Cardiac atrium fibroblast (primary cell): ENCODE results near the genes STX12 and EYA3.

GRCh38 chr1:27772398-27773475 lies at the start of gene STX12:
Gene STX12 (plus strand): TSS chr1:27773219.
- RAMPAGE, long total RNA = no peak

GRCh38 chr1:28088065-28089021 lies at the start of gene EYA3:
Gene EYA3 (minus strand): TSS chr1:28088610.
- RAMPAGE, long total RNA = start-site peak on the minus strand at chr1:28088567-28088590, 44 and 17 reads in 2 replicates

- RAMPAGE, long total RNA = no peak
Measured at GRCh38 chr1:28096138-28096708, 7.8 kb upstream of the EYA3 start.

- RAMPAGE, long total RNA = no peak
Measured at GRCh38 chr1:28247698-28248163, 11.6 kb upstream of the SESN2 start.

GRCh38 chr1:28249323-28249962 lies 9.9 kb upstream of the SESN2 start:
- RAMPAGE, long total RNA = no peak

DNA sequence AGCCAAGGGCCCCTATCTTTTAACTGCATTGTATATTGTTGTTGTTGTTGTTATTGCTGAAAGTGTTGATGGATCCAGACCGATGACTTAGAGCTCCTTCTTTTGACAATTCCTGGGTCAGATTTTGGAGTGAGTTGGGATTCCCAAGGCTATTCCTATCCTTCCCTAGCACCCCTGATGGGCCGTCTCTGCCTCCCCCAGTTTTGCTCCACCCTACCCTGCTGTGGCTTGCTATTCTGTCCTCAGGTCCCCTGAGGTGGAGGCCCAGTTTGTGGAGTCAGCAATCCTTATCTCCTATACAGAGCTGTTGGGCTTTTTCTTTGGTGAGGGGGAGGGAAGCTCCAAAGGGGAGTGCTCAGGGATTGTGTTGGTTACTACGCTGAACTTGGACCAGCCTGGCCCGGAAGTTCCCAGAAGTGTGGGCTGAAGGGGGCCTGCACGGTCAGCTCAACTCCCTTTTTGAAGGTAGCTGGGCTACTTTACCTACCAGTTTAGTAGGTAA lies 7.6 kb downstream of the SESN2 start:
- RAMPAGE, long total RNA = no peak

GRCh38 chr1:28321897-28322784 lies 6.7 kb upstream of the MED18 start:
- RAMPAGE, long total RNA = no peak

GRCh38 chr1:28506880-28507611 lies 1.2 kb downstream of the RCC1 start:
- RAMPAGE, long total RNA = no peak

DNA sequence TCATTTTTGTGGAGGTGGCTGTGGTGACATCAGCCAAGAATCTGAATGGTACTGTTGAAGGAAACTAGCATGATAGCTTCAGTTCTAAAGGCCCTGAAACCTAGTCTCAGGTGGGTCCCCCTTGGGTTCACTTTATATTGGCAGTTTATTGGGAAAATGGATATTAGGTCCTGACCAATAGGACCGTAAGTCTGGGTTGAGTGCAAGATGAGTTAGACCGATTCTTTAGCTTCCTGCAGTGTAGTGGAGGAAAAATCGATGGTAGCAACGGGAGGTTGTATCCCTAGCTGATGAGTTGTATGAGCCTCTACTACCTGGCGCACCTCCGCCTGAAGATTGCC lies 3.8 kb downstream of the RCC1 start:
- RAMPAGE, long total RNA = no peak

GRCh38 chr1:28518778-28519445 lies 13.1 kb downstream of the RCC1 start:
- RAMPAGE, long total RNA = no peak

GRCh38 chr1:28520206-28520693 lies 14.4 kb downstream of the RCC1 start:
- RAMPAGE, long total RNA = no peak

GRCh38 chr1:28733976-28734415 lies 2.7 kb upstream of the YTHDF2 start:
- RAMPAGE, long total RNA = no peak

GRCh38 chr1:28748271-28748811 lies 11.6 kb downstream of the YTHDF2 start:
- RAMPAGE, long total RNA = no peak

- RAMPAGE, long total RNA = no peak
Measured at GRCh38 chr1:28871970-28872376, 42.4 kb upstream of the EPB41 start.

- RAMPAGE, long total RNA = no peak
Measured at GRCh38 chr1:28887319-28888685, 26.6 kb upstream of the EPB41 start.

DNA sequence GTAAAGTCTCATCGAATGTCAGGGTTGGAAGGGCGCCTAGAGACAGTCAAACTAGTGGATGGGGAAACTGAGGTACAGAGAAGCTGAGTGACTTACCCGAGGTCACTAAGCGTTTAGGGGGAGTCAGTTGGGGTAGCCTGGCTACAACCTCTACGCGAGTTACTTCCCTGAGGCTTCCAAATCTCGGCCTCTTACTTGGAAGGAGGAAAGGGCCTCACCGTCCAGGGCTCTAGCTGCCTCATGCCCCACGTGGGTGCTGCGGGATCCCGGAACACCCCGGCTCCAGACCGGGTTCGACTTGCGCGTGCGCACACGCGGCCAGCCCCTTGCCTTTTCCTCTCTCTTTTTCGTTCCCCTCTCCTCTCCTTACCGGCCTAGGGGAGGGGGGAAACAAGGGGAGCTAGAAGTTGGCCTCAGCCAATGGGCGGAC lies 345 bp upstream of the EPB41 start:
- RAMPAGE, long total RNA = no peak

DNA sequence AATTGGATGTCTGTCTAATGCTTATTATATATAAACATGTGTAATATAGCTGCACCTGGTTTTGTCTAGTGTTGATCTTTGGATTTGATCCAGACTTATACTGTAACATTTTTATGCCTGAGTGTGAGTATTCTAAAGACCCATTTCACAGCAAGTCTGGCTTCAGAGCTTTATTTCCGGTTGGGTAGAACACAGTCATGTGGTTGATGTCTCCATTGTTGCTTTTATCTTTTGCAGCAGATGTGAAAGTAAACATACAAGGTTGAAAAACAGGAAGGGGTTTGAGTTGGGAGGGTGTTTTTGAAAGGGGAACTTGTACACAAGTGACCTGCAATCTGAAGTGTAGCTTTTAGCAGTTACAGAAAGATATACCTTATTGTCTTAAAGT lies 12.5 kb downstream of the EPB41 start:
- RAMPAGE, long total RNA = no peak

DNA sequence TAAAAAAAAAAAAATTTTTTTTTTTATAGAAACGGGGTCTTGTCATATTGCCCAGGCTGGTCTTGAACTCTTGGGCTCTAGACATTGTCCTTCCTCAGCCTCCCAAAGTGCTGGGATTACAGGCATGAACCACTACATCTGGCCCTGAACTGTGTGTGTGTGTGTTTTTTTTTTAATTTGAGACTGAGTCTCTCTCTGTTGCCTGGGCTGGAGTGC lies 15.9 kb downstream of the EPB41 start:
- RAMPAGE, long total RNA = no peak

DNA sequence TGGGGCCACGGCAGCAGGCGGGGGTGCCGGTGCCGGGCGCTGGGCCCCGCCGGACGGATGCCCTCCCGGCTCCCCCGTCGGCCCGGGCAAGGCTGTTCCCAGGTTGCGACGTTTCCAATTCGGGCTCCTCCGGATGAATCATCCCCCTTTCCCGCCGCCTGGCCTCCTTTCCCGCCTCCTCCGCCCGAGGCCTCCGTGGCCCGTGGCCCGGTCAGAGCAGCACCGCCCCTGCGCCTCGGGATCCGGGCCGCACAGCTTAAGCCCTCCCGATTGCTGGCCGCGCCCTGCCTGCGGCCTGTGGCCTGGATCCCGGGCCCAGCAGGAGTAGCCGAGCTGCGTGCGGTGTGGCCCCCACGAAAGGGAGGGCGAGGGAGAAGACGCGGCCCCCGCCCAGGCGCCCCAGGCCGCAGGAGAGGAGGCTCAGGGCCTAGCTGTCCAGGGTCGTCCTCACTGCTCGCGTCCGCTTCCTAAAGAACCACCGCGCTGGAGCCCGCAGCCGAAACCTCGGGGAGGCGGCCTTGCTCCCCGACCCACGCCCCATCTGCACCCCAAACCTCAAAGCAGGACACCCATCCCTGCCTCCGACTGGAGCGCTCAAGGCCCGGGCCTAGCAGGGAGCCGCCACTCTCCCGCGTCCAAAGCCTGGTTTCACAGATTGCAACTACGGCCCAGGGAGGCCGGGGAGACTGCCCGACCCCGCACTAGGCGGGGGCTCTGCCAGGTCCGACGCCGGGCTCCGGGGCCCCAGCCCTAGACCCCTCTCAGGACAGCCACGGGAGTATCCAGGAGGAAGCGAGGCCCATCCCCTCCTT lies 901 bp downstream of the TMEM200B start:
- RAMPAGE, long total RNA = no peak

DNA sequence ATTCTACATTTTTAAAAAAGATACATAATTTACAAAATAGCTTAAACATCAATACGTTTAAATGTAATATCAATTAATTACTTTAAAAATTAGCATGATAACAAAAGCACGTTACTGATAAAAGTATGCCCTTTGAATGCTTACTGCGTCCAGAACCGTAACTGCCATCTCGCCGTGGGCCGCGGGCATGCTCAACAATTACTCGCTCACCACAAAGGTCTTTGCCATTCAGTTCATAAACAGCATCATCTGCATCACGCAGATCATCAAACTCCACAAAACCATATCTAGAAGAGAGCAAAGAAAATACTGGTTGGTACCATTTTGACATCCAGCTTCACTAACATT lies 21.5 kb downstream of the SRSF4 start:
- RAMPAGE, long total RNA = no peak